Metastatic Liver Carcinoma in the Lung (tissue), 2 donors: Measurements from ENCODE around the gene FCRLB.

DNA sequence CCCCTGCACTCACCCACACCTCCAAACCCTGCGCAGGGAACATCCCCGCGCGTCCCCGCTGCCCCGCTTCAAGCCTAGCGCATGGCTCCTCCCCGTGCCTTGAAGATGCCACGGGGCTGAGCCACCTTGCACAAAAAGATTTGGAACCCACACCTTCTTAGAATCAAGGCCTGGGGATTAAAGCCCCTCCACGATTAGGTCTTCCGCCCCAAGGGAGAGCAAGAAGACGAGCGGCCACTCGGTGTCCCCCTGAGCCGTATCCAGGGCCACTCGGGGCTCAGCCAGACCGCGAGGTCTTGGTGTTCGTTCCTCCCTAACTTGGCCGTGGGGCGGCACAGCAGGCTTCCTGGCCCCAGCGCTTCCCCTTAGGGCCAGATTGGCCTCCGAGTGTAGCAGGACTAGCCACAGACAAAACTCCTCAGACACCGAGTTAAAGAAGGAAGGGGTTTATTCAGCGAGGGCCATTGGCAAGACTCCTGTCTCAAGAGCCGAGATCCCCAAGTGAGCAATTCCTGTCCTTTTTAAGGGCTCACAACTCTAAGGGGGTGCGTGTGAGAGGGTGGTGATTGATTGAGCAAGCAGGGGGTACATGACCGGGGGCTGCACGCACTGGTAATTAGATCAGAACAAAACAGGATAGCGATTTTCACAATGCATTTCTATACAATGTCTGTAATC, 27.5 kb upstream of the ITLN2 start:
- PRO-cap, 2 experiments, result no peak in any of the 2 experiments

GRCh38 chr1:161048451-161049545, 3.0 kb upstream of the USF1 start:
- PRO-cap, 2 experiments, result no peak in any of the 2 experiments

GRCh38 chr1:161086030-161086923, 3.1 kb downstream of the NECTIN4 start:
- PRO-cap, 2 experiments, result no peak in any of the 2 experiments

DNA sequence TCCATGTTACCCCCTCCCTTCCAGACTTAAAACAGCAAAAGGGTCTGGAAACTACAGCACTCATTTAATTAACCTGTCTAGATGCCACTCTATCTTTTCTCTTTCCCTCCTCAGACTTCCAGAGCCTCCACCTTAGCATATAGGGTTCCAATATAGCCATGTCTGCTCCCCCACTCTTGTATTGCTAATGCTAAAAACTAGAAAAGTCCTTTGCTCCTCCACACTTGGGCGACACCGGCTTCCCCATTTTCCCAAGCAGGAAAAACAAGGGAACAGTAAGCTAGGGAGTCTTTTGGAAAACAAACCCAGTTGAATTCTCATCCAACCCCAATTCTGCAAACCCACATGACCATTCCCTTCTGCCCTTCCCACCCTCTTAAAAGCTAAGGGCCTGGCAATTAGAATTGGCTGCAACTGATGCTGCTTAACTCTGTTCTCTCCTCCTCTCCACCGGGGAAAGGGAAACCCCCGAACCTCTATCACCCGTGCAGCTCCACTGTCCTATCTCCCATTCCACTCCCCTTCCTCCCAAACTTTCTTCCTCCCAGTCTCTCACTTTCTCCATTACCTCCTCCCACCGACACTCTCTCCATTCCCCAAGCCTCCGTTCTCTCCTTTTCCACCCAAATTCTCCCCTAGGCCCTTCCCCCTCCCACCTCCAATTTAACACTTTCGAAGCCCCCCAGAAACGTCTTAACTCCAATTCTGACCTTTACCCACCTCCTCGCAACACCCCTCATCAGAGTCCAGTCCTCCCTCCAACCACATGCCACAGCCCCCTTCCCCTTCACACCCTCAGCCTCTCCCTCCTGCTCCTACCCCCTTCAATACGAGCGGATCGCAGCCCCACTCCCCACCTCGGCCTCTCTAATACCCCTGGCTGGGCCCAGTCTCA, 834 bp downstream of the DEDD start:
- PRO-cap, 2 experiments, result no peak in any of the 2 experiments

DNA sequence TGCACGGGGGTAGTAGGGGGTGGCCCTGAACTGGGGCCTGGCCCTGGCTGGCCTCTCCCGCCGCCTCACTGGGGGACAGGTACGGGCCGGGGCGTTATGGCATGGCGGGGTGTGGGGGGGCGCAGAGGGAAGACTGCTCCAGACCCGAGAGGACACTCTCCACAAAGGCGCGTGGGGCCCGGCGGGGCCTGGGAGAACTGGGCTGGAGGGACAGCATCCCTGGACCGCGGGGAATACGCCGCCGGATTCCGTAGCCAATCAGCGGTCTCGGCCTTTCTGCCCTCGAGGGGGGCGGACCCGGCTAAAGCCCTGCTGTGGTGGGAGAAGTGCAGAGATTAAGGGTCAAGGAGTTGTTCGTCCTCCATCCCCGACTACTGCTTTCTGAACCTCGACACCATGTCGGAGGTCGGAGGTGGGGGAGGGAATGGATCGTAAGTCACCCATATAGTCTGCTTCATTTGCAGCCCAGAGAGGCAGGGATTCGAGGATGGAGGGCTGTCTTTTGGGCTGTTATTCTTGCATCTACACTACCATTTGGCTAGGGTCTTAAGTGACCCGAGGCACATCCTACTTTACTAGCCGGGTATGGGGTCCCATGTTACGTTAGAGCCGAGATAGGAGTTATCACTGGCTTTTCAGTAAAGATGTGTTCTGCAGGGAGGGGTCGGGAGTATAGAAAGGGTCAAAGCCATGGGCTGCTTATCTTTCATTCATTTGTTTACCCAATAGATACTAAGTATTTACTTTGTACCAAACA, 478 bp downstream of the USP21 start:
- PRO-cap, 2 experiments, result peak in 1 of 2 experiments; most common minus-strand start position 252 of the sequence (in 1)

DNA sequence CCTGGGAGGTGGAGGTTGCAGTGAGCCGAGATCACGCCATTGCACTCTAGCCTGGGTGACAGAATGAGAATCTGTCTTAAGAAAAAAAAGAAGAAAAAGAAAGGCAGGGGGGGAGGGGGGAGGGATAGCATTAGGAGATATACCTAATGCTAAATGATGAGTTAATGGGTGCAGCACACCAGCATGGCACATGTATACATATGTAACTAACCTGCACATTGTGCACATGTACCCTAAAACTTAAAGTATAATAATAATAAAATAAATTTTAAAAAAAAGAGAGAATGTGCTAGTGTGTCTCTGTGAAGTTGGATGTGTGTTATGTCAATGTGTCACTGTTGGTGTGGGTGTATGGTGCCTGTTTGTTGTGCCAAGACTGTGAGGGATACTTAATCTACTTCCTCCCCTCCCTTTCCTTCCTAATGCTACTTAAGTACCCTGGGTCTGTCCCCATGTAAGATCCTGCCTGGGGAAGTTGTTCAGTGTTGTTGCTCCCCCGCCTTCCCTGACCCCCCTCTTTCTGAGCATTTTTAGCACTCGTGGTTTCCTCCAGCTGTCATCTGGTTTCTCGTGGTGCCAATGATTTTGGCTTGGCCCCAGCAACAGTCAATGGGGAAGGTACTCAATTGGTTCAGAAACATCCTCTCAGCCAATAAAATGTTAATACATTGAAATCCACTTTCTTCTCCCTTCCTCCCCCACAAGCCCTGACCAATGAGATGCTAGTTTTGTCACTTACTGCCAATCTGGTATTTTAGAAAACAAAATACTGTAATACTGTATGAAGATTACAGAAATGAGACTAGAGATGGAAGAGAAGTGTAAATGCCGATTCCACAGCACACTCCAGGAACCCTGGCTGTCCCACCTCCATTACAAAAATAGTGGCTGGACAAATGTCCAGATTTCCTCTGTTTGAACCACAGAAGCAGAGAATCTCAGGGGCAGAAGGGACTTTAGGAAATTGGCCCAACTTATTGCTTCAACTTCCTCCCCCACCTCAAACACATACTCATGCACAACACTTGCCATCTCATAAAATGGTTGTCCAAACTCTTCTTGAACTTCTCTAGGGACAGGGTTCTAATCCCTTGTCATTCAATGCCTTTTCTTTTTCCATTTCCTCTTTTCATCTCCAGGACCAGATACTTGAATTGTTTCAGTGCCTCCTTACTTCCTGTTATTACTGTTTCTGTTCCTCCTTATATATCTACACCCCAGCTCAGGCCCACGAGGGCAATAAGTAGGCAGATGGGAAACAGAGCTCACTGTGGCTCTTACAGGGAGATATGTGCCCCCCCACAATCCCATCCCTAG, 8.1 kb upstream of the B4GALT3 start:
- PRO-cap, 2 experiments, result peak in 1 of 2 experiments; most common plus-strand start position 799 of the sequence (in 1); most common minus-strand start position 522 of the sequence (in 1)

DNA sequence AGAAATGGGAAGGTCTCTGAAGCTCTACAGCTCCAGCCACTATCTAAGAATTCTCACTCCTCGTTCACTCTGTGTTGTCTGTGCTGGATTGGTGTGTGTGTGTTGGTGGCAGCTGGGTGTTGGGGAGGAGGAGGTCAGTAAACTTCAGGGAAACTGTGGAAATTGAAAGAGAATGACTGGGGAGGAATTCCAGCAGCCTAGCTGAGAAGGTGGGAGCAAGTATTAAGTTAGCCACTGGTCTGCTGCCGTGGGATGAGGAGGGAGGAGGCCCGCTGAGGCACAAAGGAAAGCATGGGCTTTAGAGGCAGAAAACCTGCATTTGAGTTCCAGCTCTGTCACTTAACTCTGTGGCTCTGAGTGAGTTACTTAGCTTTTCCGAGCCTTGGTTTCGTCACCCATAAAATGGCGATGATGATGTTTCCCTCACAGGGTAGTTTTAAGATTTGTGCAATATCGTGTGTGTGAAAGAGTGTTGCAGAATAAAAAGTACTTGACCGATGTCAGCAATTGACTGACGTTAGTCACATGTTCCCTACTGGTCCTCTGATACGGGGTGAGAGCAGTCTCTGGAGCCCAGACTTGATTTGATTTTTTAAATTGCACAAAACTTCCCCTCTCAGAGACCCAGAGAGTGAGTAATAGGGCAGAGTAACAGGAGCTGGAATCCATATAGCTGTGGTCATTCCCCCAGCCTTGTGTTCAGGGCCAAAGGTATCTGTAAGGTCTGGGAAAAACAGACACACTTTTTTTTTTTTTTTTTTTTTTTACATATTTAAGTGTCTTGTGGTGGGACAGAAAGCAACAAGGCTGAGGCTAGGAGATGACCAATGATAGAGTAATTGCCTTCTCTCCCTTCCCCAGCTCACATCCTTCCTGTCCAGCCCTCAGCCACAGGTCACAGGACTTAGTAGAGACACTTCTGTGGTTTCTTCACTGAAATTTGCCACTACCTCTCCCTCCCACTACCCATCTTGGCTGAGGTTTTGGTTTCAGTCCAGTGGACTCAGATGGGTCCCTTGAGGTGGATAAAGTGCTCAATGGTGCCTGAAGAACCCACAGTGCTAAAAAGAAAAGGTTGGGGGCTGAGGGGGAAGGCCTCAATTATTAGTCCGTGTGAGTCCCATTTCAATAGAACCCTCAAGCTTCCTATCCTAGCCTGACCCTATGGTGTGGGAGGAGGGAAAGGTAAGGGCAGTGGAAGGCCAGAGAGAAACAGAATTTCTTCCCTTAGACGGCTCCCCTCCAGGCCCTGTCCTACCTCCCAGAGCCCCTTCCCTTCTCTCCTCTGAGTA, 2.0 kb downstream of the FCER1G start:
- PRO-cap, 2 experiments, result peak in 2 of 2 experiments; most common plus-strand start position 622 of the sequence (in 1); most common minus-strand start position 347 of the sequence (in 2)

GRCh38 chr1:161222133-161222830, 1.1 kb downstream of the APOA2 start:
- PRO-cap, 2 experiments, result no peak in any of the 2 experiments

GRCh38 chr1:161499674-161500112, 5.6 kb upstream of the FCGR2A start:
- PRO-cap, 2 experiments, result no peak in any of the 2 experiments

DNA sequence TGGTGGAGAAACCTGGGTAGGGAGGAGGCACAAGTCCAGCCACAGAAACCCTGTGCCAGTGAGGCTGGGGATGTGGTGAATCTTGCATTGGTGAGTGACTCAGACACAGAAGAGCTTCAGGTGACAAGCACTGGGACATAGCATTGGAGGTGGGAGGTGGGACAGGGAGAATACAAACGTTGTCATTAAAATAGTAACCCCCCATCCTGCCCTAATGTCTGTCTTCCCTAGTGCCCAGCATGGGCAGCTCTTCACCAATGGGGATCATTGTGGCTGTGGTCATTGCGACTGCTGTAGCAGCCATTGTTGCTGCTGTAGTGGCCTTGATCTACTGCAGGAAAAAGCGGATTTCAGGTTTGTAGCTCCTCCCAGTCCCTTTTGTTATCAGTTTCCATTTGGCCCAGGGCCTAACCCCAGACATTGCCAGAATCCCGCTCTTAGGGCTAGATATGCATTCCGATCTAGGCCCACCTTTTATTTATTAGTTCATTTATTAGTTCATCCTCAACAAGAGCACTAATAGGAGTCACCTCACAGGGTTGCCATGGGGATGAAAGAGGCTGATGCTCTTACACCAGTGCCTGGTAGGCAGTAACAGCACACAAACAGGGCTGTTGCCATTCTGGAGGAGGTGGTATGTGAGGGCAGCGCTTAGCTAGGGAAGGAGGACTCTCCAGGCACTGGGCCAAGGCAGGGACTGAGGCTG, 5.5 kb downstream of the FCGR2A start:
- PRO-cap, 2 experiments, result no peak in any of the 2 experiments

GRCh38 chr1:161524764-161525921, 803 bp downstream of the HSPA6 start:
- PRO-cap, 2 experiments, result no peak in any of the 2 experiments

- PRO-cap, 2 experiments, result no peak in any of the 2 experiments
Observed at GRCh38 chr1:161718666-161719369, 2.5 kb upstream of the FCRLB start.

DNA sequence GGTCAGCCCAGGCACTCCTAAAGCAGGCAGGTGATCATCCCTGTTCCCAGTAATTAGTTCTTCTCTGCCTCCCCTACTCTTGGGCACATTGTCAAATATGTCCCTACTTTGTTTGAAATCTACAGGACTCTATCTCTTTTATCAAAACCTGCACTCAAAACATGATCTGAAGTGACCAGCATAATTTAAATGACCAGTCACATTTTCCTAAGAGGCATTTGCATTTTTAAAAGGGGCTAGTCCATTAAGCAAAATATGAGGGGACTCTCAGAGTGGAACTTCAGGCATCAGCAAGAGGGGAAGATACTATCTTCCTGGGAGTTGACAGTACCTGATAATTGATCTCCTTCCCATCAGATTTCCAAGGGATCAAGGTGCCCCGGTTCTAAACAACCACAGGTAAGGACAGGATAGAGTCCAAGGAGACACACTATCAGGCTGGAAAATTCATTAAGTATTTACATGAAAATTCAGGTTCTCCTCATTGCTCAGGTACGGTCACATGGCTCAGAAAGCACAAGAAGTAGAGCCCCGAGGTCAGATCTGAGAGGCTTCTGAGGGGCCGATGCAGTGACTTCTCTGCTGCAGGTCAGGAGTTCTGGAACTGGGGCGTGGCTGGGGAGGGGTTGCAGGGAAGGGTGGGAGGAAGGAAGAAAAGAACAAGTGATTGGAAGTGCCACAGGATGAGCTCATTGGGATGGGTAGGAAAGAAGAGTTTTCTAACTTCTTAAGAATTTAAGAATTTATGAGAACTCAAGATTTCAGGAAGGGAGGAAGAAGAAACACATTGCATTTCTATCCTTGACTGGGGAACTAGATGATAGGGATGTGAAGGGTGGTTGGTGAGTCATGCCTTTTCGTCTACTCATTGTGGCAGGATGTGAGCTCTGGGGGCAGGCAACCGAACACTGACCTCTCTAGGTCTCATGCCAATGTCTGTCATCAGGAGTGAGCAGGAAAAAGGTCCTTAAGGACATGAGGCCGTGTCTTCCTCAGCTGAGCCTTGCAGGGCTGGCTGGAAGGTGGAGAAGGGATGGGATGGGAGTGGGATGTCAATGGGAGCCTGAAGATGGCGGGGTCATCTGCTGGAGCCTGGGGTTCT, at the start of gene FCRLB:
Gene FCRLB, plus strand, starts transcription at position 282 of the 1,102 bp plus-strand sequence.
- PRO-cap, 2 experiments, result no peak in any of the 2 experiments

- PRO-cap, 2 experiments, result no peak in any of the 2 experiments
Observed at GRCh38 chr1:161819418-161819921, 53.4 kb downstream of the ATF6 start.

DNA sequence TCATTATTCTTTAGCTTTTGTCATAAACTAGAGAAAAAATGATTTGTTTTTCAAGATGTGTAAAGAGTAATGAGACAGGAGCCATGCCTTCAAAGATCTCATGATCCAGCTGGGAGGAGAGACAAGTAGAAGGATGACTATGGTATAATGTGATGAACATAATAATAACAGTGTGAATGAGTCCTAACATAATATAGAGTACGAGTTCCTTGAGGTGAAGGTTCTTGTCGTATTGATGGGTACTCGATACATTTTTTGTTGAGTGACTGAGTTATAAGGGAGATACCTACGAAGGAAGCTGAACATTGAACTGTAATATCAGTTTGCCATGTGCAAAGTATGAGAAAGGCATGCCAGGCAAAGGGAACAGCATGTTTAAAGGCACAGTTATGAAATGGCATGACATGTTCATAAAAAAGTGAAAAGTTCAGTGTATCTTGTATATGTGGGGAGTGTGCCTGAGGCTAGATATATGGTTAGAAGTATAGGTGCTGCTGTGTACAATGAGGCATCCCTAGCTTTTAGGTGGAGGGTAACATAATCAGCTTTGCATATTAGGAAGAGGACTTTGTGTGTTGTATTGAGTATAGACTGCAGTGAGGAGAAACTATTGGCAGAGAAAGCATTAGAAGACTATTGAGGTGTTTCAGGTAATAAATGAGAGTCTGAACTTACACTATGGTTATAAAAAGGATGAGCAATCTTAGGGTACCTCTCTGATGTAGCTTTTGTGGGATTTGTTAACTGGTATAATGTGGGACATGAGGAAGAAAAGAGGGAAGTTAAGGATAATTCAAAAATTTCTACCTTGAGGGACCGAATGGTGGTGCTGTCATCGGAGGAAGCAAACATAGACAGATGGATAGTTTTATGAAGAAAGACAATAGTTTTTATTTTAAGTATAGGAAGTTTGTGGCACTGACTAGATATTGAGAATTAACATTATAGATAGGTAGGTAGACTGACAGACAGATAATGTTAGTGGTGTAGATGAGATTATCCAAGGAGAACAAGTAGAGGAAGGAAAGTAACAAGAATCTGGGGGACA, 55.4 kb downstream of the ATF6 start:
- PRO-cap, 2 experiments, result no peak in any of the 2 experiments

- PRO-cap, 2 experiments, result no peak in any of the 2 experiments
Observed at GRCh38 chr1:161833217-161833705, 67.1 kb downstream of the ATF6 start.

DNA sequence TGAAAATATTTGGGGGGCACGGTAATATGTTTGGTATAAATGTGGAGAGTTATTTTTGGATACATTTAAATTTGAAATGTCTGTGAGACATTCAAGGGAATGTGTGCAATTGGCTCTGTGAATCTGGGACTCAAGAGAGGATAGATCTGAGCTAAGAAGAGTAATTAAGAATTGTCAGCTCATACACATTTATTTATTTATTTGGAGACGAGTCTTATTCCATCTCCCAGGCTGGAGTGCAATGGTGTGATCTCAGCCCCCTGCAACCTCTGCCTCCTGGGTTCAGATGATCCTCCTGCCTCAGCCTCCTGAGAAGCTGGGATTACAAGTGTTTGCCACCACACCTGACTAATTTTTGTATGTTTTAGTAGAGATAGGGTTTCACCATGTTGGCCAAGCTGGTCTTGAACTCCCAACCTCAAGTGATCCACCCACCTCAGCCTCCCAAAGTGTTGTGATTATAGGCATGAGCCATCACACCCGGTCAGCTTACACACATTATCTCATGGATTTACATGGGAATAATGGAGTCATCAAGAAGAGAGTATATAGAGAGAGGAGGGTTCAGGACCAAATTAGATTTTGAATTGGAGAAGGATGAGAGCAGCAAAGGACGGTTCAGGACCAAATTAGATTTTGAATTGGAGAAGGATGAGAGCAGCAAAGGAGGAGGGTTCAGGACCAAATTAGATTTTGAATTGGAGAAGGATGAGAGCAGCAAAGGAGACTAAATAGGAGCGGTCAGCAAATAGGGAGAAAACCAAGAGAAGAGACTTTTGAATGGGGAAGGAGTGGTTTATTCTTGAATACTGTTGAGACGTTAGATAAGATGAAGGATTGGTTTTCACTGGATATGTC, 112.0 kb downstream of the ATF6 start:
- PRO-cap, 2 experiments, result no peak in any of the 2 experiments

DNA sequence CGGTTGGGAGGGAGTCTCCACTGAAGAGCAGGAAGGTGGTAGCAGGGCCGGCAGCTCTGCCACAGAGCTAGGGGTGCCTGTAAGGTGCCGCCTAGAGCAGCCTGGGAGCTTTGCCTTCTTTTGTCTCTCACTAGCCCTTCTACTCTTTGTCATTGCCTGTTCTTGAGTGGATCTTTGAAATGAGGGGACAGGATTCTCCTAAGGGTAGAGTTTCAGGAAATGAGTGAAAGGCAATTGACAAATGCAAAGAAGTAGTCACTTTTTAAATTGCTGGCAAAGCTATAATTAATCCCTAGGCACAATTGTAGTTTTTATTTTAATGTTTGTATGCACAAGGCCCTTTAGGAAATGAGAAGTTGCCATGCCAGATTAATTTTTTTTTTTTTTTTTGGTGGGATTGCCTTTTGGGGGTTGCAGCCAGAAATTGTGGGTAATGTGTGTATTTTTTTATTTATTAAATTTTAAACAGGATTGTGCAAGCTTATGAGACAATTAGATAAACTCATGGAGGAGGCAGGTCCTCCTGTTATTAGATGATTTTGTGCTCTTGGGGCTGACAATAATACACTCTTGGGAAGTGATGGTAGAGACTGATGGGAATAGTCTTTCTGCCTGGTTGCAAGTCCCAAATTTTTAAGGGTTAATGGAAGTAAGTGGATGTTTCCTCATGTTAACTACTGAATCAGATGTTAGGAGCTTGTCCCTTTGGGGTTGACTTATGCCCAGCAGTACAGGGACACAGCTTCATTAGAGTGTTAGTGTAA, 62.3 kb downstream of the OLFML2B start:
- PRO-cap, 2 experiments, result no peak in any of the 2 experiments

GRCh38 chr1:162206903-162207736, 137.6 kb downstream of the NOS1AP start:
- PRO-cap, 2 experiments, result no peak in any of the 2 experiments

- PRO-cap, 2 experiments, result no peak in any of the 2 experiments
Observed at GRCh38 chr1:162215730-162216289, 146.3 kb downstream of the NOS1AP start.